Camera-type eye (tissue), 1 donor: ENCODE measurements around a stretch of chr10.

DNA sequence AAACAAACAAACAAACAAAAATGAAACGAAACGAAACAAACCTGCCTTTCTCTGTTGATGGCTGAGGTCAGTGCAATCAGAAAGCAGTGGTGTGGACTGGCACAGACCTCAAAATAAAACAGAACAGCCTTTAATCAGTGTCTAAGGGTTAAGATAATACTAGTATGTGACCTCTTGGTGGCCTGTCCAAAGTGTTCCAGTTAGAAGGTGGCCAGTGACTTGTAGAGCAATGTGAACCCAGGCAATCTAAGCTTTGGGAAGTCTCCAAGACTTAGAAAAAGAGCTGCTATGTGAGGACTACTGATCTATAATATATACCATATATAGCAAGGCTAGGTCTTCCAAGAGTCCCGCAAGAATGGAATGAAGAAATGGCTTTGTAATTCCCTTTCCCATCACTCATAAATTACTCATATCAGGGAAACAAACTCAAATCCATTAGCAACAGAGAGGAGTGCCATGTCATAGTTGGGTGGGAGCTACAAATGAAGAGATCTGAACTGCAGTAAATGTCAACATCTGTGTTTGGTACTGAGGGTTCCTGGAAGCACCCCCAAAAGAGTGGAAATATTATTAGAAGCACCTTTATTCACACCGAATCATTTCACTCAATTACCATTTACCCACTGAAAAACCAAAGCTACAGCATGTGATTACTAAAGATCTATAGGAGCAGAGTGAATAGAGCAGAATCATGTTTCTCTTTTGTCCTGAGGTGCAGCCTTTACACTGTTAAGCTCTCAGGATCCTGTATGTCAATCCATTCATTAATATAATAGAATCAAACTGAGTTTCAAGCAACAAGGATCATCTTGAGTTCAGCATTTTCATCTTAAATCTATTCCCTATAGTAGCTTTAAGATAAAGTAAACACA lies 28.0 kb downstream of the ABLIM1 start:
- RAMPAGE, long total RNA, result no peak

- RAMPAGE, long total RNA, result no peak
These were observed 26.8 kb upstream of the ABLIM1 start for GRCh38 chr10:114684926-114685239.

GRCh38 chr10:114686594-114687280 lies 28.7 kb upstream of the ABLIM1 start:
- RAMPAGE, long total RNA, result no peak

- RAMPAGE, long total RNA, result no peak
These were observed 217.5 kb downstream of the GFRA1 start for GRCh38 chr10:116055228-116056205.

GRCh38 chr10:116708192-116708834 lies 34.1 kb downstream of the HSPA12A start:
- RAMPAGE, long total RNA, result no peak

- RAMPAGE, long total RNA, result no peak
These were observed 13.2 kb upstream of the ENO4 start for GRCh38 chr10:116836081-116836597.

- RAMPAGE, long total RNA, result no peak
These were observed 57.3 kb downstream of the SHTN1 start for GRCh38 chr10:116947498-116948201.

DNA sequence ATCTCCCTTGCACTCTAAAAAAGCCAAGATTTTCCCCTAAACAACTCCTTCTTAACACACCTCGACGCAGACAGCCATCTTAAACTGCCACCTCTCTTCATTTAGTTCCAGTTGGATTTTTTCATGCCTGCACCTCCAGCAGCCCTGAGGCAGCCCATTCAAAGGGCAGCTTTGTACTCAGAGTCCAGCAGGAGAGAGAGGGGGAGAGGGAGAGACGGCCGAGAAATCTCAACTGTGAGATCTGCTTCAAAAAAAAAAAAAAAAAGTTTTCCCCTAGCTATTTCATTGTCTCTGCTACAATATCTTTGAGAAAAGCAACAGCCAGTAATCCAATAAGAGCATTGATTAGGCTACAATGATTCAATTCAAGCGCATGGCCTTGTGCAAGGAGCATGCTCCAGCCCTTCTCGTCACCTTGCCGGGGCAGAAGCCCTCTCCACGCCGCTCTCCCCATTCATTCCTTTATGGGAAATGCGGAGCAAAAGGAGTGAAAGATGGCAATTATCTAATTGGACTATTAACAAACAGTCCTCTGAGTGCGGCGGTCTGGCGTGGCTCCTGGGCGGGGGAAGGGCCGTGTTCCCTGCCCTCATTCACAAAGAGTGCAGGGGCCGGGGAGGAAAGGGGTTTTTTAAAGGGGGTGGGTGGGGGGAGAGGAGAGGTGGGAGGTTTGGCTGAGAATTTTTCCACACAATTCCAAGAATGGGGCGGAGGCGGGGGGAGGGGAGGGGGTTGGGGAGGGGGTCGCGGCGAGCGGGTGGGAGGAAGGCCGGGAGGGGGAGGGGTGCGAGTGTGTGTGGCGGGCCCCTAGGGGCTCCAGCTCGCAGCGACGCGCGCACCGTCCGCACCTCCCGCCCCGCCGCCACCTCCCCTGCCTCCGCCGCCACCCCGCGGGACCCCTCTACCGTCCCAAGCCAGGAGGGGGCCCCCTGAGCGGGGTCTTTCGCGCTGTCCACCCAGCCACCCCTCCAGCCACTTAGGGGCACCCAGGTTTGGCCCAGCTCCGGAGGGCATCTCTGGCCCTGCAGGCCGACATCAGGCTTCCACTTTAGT lies 1.2 kb upstream of the VAX1 start:
- RAMPAGE, long total RNA, result no peak

DNA sequence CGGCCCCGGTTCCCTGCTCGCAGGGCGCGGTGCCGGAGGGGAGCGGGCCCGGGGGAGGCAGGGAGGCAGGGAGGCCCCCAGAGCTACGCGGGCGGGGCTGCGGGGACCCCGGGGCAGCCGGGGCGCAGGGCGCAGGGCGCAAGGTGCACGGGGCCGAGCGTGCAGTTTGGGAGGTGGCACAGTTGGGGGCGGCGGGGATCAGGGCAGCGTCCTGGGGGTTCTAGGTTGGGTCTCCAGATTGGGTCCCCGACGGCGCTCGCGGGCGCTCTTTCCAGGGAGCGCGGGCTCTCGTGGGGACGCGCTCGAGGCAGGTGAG lies 271 bp downstream of the SLC18A2 start:
- RAMPAGE, long total RNA, result no peak

- RAMPAGE, long total RNA, result no peak
These were observed 10.2 kb upstream of the EMX2 start for GRCh38 chr10:117531857-117533220.

GRCh38 chr10:117609089-117609840 lies 66.7 kb downstream of the EMX2 start:
- RAMPAGE, long total RNA, result no peak

DNA sequence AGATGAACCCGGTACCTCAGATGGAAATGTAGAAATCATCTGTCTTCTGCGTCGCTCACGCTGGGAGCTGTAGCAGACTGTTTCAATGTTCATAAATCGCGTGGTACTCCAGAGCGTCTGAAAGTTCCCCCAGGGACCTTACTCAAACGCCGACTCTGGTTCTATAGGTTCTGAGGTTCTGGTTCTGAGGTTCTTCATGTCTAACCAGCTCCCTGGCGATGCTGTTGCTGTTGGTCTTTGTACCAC lies 208.0 kb downstream of the RAB11FIP2 start:
- RAMPAGE, long total RNA, result no peak

DNA sequence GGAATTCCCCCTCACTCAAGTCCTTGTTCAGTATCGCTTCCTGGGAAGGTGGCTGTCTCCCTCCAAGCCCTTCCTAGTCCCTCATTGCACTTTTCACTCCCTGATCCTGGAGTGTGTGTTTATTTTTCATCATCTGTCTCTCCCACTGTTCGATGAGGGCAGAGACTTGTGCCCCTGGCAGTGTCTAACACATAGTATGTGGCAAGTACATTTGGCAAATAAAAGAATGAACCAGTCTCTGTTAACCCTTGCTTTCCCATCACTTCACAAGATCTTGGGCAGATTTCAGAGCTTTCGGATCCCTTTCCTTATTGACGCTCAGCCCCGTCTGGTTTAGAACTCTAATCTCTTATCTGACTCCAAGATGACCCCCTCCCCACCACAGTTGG lies 24.0 kb upstream of the CACUL1 start:
- RAMPAGE, long total RNA, result no peak

- RAMPAGE, long total RNA, result no peak
These were observed 15.4 kb downstream of the EIF3A start for GRCh38 chr10:119065173-119065733.

GRCh38 chr10:119240988-119241867 lies 33.9 kb downstream of the GRK5 start:
- RAMPAGE, long total RNA, result no peak

DNA sequence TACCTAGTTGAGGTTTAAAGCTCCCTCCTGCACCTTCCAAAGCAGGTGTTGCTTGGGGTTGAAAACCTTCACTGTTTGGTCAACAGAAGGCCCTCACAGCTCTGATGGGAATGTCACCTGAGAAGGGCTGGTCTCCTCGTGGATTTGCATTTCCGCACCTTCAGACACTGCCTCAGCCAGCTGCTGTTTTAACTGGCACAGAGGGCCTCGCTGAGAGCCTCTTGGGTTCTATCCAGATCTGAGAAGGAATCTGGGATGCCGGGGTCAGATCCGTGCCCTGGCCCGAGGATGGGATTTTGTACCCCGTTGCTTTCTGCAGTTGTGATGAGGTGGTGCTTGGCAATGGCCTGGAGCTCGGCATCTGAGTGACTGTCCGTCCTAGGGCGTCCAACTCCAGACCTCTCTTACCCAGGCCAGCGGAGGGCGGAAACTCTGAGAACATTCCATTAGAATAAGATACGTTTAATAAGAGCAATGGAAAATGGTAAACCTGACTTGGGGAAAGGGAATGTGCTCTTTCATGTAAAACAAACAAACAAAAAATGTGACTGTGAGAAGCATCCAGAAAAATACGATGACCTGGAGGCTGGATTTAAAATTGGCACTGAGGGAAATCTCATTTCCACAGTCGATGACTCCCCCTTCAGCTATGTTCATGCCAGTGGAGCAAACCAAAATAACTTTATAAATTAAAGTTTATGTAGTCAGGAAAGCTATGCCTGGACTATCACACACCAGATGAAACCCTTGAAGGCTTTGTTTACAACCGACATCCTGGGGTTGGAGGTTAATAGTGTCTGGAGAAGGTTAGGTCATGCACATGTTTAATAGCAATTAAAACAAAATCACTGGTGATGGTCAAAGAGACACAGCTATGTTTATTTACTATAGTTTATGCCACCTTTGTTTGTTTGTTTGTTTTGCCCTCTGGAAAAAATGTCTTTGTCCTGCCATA lies 39.6 kb downstream of the GRK5 start:
- RAMPAGE, long total RNA, result no peak

DNA sequence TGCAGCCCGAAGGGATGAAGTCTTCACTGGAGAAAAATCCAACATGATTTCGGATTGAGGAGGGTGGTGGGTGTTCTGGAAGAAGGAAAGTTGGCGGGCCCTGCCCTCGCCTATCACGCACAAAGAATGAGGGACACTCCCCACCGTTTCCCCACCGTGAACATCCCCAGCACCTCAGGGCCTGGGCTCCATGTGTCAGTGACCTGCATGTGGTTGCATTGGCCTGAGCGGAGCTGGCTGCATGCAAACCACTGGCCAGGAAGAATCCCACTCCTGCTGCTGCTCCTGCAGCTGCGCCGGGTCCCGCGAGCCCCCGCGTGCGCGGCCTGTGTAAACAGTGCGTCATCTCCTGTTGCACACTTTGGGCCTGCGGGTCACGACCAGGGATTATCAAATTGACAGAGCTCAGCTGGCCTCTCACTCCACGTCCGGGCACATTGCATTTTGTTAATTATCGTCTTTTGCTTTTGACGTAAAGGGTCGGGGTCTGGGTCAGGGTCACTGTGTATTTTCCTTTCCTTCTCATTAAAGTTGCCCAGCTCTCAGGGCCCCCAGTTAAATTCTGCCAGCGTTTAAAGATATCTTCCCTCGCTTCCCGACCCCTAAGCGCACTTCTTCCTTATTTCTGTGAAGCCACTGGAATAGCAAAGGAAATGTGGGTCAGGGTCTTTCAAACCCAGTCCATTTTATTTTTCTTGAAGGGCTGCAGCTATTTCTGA lies 132.6 kb downstream of the RGS10 start:
- RAMPAGE, long total RNA, result no peak

GRCh38 chr10:119413238-119413778 lies 129.2 kb downstream of the RGS10 start:
- RAMPAGE, long total RNA, result no peak

GRCh38 chr10:119436593-119437267 lies 105.8 kb downstream of the RGS10 start:
- RAMPAGE, long total RNA, result no peak

GRCh38 chr10:119452388-119453010 lies 90.0 kb downstream of the RGS10 start:
- RAMPAGE, long total RNA, result no peak